ENCODE measurements around a stretch of chr7.

DNA sequence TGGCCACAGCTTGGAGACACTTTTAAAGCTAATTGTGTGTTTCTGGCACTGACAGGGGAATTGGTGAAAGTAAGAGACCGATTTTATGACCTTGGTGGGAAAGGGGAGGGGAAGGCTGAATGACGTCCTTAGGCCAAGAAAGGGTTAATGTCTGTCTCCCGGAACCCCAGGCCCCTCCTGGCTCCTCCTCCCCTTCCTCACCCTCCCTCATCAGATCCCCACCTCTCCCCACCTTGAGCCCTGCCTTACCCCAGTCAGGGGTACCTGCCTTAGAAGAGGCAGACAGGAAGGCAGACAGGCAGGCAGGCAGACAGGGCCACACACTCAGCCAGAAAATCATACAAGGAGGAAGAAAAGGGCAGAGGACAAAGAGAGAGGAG lies 151.0 kb downstream of the PLXNA4 start:
- CAGE, long polyA plus RNA: no peak
- RRBS: no CpG with 5 or more reads among the region's 3 CpGs

GRCh38 chr7:132472377-132472921 lies 103.8 kb downstream of the PLXNA4 start:
- CAGE, long polyA plus RNA: no peak
- RRBS: no CpG with 5 or more reads among the region's 7 CpGs

- CAGE, long polyA plus RNA: no peak
- RRBS: no CpG with 5 or more reads among the region's 1 CpG
Measured at GRCh38 chr7:132485482-132485783, 90.8 kb downstream of the PLXNA4 start.

GRCh38 chr7:132778990-132779613 lies 202.8 kb upstream of the PLXNA4 start:
- CAGE, long polyA plus RNA: no peak
- RRBS: no CpG with 5 or more reads among the region's 4 CpGs

GRCh38 chr7:133899932-133900577 lies 227.1 kb upstream of the LRGUK start:
- CAGE, long polyA plus RNA: no peak
- RRBS: no CpG with 5 or more reads among the region's 11 CpGs

- CAGE, long polyA plus RNA: no peak
- RRBS: no CpG with 5 or more reads among the region's 5 CpGs
Measured at GRCh38 chr7:134026220-134026978, 100.7 kb upstream of the LRGUK start.

DNA sequence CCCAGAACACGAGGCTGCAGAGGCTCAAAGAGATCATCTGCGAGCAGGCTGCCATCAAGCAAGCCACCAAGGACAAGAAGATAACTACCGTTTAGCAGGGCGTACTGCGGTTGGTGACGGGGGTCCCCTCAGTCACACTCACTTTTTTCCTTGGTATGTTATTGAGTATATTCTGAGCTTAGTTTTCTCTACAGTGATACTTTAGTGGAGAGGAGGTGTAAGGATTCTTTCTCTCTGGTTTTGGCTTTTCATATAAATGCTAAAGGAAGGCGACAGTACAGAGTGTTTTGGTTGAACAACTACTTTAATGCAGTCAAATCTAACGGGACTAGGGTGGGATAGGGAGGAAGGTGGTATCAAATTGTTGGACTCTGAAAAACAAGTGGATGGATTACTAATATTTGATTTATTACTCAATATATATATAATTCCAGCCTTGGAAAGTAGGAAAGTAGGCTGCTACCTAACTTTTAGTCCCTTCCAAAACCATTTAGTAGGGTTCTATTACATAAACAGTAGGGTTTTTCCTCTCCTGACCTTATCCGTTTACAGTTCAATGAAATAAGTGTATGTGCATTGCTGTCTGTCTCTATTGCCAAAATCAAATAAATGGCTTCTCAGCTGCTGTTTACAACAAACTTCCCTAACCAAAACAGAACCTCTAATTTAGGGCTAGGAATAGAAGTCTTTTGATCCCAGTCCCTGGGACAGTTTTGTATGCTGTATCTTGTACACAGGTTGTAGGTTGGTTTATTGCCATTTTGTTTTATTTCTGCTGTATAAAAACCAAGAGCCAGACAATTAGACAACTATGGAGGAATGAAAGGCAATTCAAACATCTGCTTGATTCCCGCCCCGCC lies 62.5 kb upstream of the LRGUK start:
- CAGE, long polyA plus RNA: no peak
- RRBS: no CpG with 5 or more reads among the region's 11 CpGs

GRCh38 chr7:134442107-134442988 lies 16.6 kb downstream of the AKR1B1 start:
- CAGE, long polyA plus RNA: start-site peak on the minus strand at chr7:134442596-134442605, 184 and 110 reads in 2 replicates; start-site peak on the minus strand at chr7:134442699-134442729, 69 and 47 reads in 2 replicates
- RRBS: no CpG with 5 or more reads among the region's 4 CpGs

DNA sequence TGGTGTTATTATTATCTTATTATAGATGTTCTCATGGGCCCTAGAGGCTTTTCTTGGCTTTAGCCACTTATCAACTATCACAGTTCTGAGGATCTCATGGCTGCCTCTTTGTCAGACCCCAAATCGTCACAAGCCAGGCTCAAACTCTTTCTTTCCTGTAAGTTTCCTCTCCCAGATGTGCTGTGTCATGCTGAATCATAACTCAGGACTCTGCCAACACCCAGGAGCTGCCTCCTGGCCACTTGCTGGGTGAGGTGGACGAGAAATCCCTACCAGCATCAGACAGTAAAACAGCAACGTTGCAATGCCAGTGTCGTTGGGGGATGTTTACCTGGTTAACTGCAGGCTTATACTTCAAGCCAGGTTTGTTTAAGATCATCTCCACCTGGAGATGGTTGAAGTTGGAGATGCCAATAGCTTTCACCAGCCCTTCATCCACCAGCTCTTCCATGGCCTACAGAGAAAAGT lies 10.2 kb downstream of the AKR1B1 start:
- CAGE, long polyA plus RNA: no peak
- RRBS: no CpG with 5 or more reads among the region's 4 CpGs

- CAGE, long polyA plus RNA: no peak
- RRBS: no CpG with 5 or more reads among the region's 6 CpGs
Measured at GRCh38 chr7:134510532-134511061, 16.8 kb upstream of the AKR1B10 start.

DNA sequence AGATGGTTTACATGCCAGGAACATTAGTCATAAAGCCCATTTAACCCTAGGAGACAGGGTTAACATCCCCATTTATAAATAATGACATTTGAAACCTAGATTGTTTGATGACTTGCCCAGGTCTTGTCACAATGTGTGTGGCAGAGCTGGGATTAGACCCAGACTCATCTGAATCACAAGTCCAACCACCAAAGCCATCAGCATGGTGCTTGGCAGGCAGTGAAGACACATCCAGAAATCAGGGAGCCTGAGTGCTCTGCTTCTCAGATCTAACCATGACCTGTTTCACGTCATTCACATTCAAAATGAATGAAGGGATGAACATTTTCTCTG lies 6.1 kb downstream of the AKR1B10 start:
- CAGE, long polyA plus RNA: no peak
- RRBS: no CpG with 5 or more reads among the region's 1 CpG

- CAGE, long polyA plus RNA: no peak
- RRBS: no CpG with 5 or more reads among the region's 8 CpGs
Measured at GRCh38 chr7:134564914-134565269, 16.0 kb downstream of the AKR1B15 start.

DNA sequence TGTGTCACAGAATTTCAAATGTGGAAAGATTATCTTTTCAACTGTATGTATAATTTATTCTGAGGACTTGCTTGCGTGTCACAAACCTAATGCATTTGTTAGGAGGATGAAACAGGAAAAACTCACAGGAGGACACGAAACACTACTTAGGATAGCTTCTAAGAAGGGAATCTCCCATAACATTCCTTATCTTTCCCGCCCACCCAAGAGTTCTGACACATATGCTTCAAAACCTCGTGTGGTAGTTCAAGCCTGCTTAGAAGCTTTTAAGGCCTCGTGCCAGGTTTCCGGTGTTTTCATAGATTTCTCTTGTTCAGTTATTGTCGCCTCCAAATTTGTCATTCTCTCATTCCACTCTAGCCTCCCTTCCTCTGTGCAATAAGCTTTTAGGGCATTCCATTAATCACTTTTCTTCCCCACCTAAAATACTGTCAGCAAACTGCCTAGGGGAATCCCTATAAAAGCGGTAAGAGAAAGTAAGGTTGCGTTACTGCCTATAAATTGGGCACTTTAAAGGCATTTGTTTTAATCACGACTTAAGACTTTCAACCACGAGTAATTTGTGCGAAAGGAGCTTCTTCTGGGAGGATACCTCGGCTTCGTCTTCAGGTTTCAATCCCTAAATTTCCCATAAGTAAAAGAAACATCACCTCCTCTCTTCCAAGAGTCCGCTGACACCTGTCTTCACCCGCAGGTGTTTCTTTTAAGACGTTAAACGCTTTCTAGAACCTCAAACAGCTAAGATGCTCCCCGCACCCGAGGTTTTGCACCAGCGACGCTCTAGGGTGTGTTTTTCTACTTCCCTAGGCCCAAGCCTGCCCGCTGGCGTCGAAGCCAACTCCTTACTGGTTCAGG lies 628 bp upstream of the BPGM start:
- CAGE, long polyA plus RNA: no peak
- RRBS: no CpG with 5 or more reads among the region's 25 CpGs

- CAGE, long polyA plus RNA: no peak
- RRBS: no CpG with 5 or more reads among the region's 6 CpGs
Measured at GRCh38 chr7:134691631-134691919, 44.9 kb downstream of the BPGM start.

- CAGE, long polyA plus RNA: no peak
- RRBS: no CpG with 5 or more reads among the region's 2 CpGs
Measured at GRCh38 chr7:134692648-134692972, 46.0 kb downstream of the BPGM start.

- CAGE, long polyA plus RNA: no peak
- RRBS: no CpG with 5 or more reads among the region's 2 CpGs
Measured at GRCh38 chr7:134745354-134745654, 34.1 kb upstream of the CALD1 start.

- CAGE, long polyA plus RNA: no peak
- RRBS: no CpG with 5 or more reads among the region's 13 CpGs
Measured at GRCh38 chr7:134783054-134784107, 3.9 kb downstream of the CALD1 start.

DNA sequence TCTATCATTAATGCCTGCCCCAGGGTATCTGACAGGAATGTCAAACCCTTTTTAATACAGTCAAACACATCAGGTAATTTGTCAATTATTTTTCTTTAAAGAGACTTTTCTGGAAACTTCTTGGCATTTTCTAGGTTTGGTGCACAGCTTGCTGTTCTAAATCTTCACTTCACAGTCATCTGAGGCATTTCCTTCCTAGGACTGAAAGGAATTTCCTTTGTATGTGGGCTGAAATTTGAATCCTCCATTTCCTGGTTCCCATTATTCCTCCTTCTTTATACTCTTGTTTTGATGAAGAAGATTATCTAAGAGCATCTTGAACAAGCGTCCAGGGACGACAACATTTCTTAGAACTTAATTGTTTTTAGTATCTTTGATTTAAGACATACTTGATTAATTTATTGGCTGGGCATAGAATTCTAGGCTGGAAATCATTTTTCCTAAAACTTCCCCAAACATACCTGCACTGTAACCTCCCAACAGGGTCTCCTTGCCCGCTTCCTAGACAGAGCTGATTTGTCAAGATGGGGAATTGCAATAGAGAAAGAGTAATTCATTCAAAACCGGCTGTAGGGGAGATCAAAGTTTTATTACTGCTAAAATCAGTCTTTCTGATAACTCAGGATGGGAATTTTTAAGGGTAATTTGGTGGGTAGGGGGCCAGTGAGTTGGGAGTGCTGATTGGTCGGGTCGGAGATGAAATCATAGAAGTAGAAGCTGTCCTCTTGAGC lies 25.1 kb downstream of the CALD1 start:
- CAGE, long polyA plus RNA: no peak
- RRBS: no CpG with 5 or more reads among the region's 6 CpGs

- CAGE, long polyA plus RNA: start-site peak on the plus strand at chr7:134932997-134933900, 14,392 and 12,528 reads in 2 replicates
- RRBS: no CpG with 5 or more reads among the region's 20 CpGs
Measured at GRCh38 chr7:134932646-134933861, 53.3 kb upstream of the AGBL3 start.

DNA sequence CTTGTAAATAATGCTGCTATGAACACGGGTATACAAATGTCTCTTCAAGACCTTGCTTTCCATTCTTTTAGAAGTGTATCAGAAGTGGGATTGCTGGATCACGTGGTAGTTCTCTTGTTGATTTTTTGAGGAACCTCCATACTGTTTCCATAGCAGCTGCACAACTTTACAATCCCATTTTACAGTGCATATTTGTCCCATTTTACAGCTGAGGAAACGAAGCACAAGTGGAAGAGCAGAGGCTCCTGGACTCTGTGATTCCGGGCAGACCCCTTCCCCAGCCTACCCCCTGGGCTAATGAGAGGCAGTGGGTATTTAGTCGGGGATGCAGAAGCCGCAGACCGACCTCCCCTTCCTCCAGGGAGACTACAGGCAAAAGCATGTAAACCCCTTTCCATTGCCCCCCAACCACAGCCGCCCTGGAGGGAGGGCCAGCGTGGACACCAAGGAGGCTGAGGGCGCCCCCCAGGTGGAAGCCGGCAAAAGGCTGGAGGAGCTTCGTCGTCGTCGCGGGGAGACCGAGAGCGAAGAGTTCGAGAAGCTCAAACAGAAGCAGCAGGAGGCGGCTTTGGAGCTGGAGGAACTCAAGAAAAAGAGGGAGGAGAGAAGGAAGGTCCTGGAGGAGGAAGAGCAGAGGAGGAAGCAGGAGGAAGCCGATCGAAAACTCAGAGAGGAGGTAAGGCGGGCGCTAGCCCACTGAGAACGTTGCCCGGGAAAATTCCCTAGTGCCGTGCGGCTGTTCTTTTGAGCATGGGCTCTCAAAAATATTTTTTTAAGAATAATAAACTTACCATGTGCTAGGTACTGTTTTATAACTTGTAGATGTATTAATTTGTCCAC lies 39.0 kb upstream of the AGBL3 start:
- CAGE, long polyA plus RNA: start-site peak on the plus strand centred at position 535 of the sequence, 224 bp wide, 2,209 and 1,635 reads in 2 replicates
- RRBS: no CpG with 5 or more reads among the region's 28 CpGs